LHCN-M2 (cell line): ENCODE measurements around a stretch of chr16.

- RAMPAGE, long total RNA = no peak
Measured at GRCh38 chr16:11711411-11712187, 31.1 kb downstream of the TXNDC11 start.

DNA sequence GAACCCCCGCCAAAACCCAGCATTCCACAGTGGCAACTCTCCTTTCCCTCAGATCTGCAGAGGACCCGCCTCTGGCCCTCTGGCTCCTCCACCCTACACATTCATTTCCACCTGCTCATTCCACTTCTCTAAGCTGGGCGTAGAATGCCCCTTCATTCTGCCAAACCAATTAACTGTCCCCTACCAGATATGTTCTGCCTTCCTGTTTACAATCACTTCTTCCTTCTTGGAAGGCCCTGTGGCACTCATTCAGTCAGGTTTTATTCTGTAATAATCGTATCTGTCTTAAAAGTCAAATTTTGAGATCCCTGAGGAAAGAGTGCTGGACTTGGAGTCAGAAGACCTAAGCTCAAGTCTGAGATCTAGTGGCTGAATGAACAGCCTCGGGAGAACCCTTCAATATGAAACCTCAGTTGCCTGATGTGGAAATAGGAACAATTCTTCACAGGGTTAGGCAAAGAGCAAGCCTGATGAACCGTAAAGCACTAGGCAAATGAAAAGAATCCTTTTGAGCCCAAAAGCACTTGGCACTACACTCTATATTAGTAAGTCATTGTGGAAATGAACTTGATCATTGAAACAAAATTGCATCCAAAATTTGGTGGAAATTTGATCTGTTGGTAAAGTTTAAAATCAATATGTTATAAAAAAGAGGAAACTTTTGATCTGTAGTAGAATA lies 20.3 kb downstream of the TXNDC11 start:
- RAMPAGE, long total RNA = no peak

DNA sequence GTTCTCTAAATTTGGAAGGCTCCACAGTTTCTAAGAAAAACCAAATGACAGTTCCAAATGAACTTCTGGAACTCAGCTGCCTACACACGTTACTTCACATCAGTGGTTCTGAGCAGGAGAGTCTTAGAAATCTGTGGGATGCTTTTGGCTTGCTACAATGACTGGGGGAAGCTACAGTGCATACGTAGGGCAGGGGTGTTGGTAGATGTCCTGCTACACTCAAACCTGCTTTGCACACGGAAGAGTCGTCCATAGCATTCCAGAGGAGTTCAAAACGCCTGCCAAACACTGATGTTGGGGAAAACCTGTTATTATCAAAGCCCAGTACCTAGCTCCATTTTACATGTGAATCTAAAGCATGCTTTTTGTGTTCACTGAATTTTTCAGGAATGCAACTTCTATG lies 7.9 kb downstream of the TXNDC11 start:
- RAMPAGE, long total RNA = no peak

GRCh38 chr16:11743470-11744090 lies 923 bp upstream of the TXNDC11 start:
- RAMPAGE, long total RNA = no peak

GRCh38 chr16:11841830-11842321 lies 9.5 kb downstream of the RSL1D1 start:
- RAMPAGE, long total RNA = no peak

DNA sequence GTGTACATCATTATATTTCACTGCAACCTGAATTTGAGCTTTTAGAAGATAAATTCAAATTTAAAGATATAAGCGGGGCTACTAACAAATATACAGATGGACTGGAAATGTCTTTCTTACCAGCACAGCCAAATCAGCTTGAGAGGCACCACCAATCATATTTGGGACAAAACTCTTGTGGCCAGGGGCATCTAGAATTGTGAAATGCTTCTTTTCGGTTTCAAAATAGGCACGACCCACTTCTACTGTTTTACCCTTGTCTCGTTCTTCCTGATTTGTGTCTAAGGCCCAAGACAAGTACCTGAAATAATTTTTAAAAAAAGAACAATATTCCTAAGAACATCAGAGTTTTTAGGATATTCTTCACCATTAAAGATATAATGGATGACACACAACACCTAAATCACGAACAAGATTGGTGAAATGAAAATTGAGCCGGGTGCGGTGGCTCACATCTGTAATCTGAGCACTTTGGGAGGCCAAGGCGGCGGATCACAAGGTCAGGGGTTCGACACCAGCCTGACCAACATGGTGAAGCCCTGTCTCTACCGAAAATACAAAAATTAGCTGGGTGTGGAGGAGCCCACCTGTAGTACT lies 28.2 kb downstream of the GSPT1 start:
- RAMPAGE, long total RNA = no peak

DNA sequence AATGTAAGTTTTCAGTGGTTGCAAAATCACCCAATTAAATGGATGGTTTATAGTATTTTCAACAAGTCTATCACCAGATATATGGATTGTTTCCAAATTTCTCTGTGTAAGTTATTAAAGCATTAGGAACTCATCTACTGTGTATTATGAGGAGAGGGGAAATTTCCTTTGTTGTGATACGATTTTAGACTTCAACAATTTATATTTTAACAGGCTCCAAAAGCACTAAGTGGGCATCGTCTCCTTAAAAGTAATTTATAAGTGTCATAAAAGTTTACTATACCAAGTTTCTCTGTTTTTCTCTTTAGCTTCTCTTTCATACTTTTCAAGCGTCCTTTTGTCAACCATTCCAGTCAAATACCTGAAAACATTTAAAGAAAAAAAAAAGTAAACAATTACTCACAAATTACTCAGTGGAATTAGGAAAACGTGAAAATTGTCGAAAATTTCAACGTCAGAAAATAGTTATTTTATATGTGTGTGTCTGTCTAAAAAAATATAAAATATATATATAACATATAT lies 24.9 kb downstream of the GSPT1 start:
- RAMPAGE, long total RNA = no peak

DNA sequence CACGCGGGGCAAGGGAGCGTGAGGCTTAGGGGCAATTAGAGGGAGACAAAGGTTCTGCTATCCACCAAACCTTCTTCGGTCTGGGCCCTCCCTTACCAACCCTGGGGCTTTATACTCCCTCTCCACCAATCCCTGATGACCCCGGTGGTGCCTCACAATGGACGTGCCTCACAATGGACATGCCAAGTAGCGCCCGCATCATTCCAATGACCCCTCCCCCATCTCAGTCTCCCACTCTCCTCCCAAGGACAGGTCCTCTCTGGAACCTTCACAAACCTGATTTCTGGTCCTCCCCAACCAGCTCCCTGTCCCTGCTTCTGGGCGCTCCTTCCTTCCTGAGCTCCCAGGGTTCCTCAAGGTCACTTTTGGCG lies 298 bp downstream of the NPIPB2 start:
- RAMPAGE, long total RNA = no peak

- RAMPAGE, long total RNA = no peak
Measured at GRCh38 chr16:12082249-12082839, 105.8 kb downstream of the SNX29 start.

DNA sequence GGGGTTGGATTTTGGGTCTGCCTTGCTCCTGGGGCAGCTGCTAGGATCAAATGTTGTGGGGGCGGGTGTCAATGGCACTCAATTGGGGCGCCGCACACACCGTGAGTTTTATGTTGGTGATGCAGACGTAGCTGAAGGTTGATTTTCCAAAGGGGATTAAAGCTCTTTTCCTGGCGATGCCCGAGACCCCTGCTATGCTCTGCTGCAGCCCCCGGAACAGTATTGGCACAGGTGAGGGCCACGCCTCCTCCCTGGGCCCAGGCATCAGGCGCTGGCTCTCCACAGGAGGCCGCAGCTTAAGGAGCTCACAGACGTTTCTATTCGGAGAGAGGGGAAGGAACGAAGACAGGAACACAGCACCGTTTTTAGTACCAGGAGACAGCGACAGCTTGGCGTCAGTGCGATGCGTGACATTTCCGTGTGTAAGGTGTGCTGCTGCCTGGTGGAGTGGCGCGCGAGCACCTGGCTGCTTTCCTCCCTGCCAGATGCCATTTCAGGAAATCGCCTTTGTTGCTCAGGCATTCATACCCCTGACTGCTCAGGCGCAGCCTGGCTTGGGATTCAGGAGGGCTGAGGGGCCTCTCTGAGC lies 367.6 kb downstream of the CPPED1 start:
- RAMPAGE, long total RNA = no peak

DNA sequence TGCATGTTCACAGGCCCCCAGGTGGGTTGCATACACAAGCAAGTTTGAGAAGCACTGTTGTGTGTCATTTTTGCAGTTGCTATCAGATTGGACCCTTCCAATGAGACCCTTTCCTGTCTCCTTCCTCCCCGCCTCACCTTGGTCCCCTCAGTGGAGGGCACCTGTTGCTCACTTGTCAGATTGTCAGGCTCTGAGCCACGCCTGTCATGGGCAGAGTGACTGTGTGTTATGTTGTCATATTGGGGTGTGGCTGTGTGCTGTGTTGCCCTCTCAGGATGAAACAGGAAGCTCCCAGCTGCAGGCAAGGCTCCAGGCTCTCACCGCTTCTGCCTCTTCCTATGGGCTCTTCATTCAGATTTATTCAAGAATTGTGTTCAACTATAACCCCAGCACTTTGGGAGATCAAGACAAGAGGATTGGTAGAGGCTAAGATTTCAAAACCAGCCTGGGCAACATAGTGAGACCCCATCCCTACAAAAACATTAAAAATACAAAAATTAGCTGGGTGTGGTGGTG lies 302.9 kb downstream of the CPPED1 start:
- RAMPAGE, long total RNA = no peak

GRCh38 chr16:12502992-12503615 lies 300.6 kb downstream of the CPPED1 start:
- RAMPAGE, long total RNA = no peak

DNA sequence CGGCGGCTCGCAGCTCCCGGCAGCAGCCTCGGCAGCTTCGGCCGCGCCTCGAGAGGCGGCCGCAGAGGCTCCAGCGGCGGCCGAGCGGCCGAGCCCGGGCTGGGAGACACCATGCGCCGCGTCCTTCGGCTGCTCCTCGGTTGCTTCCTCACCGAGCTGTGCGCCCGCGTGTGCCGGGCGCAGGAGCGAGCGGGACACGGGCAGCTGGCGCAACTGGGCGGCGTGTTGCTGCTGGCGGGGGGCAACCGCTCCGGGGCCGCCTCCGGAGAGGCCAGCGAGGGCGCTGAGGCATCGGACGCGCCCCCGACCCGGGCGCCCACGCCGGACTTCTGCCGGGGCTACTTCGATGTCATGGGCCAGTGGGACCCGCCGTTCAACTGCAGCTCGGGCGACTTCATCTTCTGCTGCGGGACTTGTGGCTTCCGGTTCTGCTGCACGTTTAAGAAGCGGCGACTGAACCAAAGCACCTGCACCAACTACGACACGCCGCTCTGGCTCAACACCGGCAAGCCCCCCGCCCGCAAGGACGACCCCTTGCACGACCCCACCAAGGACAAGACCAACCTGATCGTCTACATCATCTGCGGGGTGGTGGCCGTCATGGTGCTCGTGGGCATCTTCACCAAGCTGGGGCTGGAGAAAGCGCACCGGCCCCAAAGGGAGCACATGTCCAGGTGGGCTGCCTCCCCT lies 701 bp downstream of the SHISA9 start:
- RAMPAGE, long total RNA = no peak

GRCh38 chr16:14125791-14126165 lies 54.7 kb downstream of the MRTFB start:
- RAMPAGE, long total RNA = no peak

DNA sequence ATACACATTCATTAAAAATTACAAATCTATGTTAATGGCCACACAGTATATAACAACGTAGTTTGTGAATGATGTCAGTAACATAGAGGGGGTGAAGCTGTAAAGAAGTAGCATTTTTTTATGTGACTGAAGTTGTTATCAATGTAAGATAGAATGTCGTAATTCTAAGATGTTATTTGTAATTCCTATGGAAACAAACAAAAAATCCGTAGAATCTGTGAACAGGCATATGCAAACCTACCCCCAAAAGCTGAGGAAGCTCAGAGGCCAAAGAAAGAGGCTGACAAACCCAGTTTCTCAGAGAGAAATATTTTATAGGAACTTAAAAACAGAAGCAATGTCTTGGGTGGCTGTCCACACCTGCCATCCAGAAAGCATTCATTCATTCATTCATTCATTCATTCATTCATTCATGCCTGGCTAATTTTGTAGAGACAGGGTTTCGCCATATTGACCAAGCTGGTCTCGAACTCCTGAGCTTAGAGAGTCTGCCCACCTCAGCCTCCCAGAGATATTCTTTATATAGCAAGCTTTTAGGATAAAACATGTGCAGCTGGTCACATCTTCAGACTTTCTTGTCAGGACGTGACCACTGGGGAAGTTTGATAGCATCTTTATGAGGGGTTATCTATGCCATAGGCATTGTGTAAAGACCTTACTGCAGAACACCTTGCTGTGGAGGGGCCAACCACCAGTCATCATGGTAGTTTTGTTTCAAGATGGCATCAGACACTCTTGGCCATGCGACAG lies 154.3 kb downstream of the MRTFB start:
- RAMPAGE, long total RNA = no peak

GRCh38 chr16:14237025-14237821 lies 166.1 kb downstream of the MRTFB start:
- RAMPAGE, long total RNA = no peak

DNA sequence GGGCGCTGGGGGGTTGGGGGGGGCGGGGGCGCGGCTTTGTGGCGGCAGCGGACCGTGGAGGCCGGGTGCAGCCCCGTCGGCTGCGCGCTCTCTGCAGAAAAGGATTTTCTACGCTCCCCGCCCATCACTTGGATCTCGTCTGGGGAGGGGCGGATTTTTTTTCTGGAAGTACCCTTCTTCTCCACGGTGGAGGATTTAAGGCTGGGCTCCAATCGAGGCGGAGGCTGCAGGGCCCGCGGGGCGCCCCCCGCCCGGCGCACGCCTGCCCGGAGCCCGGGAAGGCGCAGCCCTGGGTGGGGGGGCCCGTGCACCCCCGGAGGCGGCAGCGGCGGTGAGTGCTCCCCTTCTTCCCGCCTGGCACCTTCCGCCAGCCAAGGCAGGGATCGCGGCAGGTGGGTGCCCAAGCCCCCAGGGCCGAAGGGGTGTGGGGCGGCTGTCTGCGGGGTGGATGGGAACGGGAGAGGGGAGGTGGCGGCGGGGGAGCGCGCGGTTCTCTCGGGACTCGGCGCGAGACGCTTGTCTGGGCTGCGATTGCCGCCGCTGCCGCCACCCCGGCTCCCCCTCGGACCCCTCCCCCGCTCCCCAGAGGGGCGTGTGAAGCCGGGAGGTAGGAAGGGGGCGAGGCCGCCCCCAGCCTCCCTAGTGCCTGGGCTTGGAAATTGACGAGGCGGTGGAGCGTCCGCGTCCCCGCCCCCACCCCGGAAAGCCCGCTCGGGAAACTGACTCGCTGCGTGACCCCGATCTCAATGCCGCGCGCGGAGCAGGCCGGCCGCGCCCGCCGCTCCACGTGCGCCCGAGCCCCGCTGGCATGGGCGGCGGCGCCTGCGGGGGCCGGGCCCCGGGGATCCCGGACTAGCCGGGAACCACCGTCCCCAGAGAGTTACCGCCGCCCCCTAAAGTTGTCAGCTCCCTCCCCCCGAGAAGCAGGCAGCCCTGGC lies 231.4 kb downstream of the MRTFB start:
- RAMPAGE, long total RNA = no peak

- RAMPAGE, long total RNA = no peak
Measured at GRCh38 chr16:14303144-14303462, 232.0 kb downstream of the MRTFB start.

DNA sequence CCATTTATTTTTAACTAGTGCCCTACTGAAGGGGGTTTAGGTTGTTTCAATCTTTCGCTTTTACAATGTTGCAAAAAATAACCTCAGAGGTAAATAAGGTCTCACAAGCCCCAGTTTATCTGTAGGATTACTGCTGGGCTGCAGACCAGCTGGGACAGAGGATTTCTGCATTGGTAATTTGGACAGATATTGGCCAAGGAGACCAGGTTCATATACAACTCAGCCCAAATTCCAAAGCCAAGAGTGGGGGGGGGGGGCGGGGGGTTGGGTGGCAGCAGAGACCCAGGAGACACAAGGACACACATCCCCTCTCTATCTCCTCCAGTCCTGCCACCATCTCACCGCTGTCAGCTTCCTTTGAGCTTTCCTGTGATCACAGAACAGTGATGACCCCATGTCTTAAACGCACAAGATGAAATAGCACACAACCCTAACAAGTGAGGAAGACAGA lies 274.9 kb downstream of the PARN start:
- RAMPAGE, long total RNA = no peak

GRCh38 chr16:14364519-14365183 lies 265.4 kb downstream of the PARN start:
- RAMPAGE, long total RNA = no peak